Thoracic aorta (tissue), 1 donor: ENCODE measurements around a stretch of chr18.

DNA sequence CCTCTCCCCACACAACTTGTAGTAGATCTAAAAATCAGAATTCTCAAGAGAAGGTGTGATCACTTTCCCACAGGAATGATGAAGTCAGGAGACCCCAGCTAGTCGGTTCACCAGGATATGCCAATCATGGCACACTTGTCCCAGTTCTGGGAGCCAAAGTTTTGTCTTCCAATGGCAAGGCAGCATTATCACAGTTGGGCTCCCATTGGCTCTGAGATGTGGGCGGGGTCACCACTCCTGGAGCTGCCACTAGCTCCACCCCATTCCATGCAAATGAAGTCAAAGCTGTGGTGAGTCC lies 453 bp upstream of the ADNP2 start:
- RAMPAGE, long total RNA: no peak

DNA sequence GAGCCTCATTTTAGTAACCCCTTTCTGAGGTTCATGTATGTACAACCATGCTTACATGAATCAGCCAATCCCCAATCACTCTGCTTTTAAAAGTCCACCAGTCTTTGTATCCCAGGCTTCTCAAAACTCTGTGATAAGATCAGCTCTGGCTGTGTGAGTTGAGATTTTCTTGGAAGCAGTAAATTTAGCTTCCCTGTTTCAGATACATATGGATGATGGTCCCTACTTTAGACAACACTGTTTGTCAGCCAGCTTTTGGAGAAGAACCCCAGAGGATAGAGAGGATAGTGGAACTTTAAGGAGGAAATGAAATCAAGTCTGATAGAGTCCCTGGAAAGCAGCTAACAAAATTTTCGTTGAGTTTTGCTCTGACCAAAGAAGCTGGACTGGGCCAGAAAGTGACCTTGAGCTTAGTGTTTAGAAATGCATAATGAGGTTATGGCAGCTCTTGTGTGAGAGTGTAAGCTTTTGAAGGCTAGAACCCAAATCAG lies 3.7 kb downstream of the ADNP2 start:
- RAMPAGE, long total RNA: no peak

DNA sequence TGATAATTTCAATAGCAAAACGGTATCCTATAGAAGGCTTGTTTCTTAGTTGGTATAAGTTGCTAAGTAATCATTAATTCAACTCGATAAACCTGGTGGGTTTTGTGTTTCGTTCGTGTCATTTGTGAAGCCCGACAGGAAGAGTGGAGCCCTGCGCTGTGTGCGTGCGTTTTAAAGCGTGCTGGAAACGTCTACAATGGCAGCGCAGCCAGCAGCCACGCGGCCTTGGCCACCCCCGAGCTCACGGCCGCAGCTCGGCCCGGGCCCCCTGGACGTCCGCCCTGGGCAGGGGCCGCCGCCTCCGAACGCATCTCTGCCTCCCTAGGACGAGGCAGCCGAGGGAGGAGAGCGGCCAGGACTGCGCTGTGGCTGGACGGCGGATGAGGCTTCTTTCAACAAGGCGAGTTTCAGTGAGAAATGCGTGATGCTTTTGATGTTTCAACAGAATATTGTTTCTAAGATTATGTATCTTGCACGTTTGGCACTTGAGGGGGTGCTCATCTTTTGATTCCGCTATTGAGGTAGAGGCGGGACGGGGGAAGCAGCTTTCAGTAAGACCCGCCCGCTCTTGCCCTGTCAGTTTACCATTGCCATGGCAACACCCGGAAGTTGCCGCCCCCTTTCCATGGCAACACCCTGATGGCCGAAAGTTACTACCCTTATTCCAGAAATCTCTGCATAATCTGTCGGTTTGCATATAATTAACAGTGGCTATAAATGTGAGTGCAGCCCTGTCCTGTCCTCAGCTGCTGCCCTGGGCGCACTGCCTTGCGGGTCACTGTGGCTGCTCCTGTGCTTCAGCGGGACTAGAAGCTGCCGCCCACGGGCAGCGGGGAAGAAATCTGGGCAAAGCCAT lies 38.5 kb downstream of the ADNP2 start:
- RAMPAGE, long total RNA: no peak